AG09309 (cell line): Measurements from ENCODE around the gene FBXO15.

DNA sequence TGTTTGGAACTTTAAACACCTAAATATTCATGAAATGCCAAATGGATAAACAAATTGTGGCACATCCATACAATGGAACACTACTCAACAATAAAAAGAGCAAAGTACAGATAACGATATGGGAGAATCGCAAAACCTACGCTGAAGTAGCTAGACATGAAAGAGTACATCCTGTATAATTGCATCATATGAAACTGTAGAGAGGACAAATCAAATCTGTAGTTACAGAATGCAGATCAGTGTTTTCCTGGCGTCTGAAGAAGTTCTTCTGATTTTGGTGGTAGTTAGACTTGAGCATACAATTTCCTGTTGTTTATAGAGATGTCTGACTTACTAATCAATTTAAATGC, 394.4 kb downstream of the SOCS6 start:
- RRBS: no CpG with 5 or more reads among the region's 4 CpGs

GRCh38 chr18:72208889-72209727, 335.0 kb downstream of the CBLN2 start:
- RRBS: no CpG with 5 or more reads among the region's 60 CpGs

DNA sequence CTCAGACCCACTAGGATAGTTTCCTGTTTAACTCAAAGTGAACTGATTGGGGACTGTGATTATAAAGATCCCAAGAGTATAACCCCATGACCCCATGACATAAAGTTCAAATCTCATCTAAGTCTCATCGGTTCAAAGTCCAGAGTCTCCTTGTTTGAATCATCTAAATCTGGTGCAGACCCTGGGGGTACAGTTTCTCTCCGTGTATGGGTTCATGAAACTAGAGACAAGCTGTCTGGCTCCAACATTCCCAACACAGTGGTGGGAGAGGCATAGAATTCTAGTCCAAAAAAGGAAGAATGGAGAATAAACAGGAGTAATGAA, 95.6 kb downstream of the NETO1 start:
- RRBS: no CpG with 5 or more reads among the region's 2 CpGs

GRCh38 chr18:72868476-72869437, 970 bp upstream of the NETO1 start:
- RRBS: 4% methylated on average over 29 of the region's 94 CpGs

DNA sequence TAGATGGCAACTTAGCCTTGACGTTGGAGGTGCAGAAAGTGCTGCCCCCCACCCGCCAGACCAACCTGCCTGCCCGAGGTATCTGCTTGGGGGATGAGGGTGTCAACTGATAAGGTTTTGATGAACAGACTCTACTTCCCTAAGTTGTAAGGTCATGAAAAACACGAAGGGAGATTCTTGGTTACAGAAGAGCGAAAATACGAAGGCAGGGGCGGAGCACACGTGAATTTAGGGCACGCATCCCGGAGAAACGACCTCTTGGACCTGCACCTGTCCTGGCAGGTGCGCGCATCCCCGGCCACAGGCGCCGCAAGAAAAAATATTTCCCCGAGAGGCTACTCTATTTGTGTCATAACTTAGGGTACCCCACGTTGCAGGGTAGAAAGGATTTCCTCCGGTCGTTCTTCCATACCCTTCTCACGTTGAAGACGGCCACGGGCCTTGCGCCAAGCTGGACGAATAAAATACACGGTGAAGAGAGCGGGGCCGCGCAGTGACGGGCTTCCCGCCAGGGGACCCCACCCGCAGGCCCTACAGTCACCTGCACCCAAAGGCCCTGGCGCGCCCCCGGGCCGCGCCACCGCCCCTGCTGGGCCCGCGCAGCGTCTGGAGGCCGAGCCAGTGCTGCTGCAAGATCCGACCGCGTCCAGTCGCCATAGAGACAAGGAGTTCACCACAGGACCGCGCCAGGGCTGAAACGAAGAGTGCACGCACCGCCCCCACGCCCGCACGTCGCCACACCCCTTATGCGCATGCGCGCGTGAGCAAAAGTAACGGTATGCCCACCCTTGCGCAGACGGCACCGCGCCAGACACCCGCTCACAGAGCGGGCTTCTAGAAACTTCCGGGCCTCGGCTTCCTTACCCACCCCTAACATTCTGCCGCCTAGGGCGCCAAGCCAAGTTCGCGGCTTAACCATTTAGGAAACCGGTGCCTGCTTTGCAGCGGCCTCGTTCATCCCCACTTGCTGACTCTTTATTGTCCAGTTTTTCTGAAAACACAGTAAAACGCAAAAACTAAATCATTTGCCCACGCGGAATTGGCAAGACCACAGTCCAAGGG, at the start of gene FBXO15:
Gene FBXO15, minus strand, starts transcription at position 706 of the 1,062 bp plus-strand sequence.
- RRBS: 9% methylated on average over 15 of the region's 78 CpGs

DNA sequence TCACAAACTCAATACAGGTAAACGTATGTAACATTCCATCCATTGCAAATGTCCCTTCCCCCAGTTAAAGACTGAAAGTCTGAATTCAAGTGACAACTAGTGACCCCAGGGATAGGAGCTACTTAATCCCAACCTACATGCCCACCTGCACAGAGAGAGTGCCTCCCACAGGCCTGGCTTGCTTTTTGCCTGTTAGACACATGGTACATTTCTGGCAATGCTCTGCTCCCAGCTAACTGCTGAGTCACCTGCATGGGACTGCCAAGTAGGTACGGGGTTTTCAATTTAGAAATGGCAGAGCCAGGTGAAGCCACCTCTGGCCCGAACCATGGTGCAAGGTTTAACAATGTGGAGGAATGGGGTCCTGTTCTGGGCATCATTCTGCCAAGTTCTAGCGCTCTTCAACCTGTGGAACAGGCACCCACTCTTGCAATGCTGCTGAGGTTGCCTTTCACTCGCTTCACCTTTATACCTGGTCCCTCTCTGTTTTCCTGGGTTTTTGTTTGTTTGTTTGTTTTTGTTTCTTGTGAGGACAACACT, 60.4 kb downstream of the CYB5A start:
- RRBS: no CpG with 5 or more reads among the region's 5 CpGs

- RRBS: no CpG with 5 or more reads among the region's 5 CpGs
Measured at GRCh38 chr18:74241616-74241985, 50.2 kb downstream of the CYB5A start.

DNA sequence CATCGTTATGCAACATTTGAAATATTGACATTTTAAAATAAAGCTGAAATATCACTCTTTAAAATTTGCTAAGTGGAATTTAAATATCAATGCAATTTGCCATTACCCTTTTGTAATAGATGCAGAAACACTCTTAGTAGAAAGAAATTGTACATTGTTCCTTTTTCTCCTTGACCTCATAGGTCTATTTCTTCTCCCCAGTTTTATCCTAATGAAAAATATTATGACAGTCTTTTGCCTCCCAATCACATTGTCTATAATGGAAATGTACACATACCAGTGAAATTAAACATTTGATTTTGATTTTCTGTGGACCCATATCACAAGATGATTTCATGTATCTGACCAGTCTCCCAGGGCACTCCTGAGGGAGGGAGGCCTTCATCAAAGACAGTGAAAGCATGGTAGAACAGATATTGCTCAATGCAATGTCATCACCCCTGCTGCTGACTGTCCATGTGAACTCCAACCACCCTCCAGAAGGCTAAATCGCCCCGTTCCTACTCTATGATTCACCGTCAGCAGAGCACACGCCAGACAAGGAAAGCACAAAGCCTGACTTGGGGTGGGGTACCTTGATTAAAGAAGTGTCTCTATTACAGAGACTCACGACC, 42.7 kb downstream of the CYB5A start:
- RRBS: no CpG with 5 or more reads among the region's 6 CpGs

GRCh38 chr18:74268168-74269047, 23.4 kb downstream of the CYB5A start:
- RRBS: no CpG with 5 or more reads among the region's 13 CpGs

DNA sequence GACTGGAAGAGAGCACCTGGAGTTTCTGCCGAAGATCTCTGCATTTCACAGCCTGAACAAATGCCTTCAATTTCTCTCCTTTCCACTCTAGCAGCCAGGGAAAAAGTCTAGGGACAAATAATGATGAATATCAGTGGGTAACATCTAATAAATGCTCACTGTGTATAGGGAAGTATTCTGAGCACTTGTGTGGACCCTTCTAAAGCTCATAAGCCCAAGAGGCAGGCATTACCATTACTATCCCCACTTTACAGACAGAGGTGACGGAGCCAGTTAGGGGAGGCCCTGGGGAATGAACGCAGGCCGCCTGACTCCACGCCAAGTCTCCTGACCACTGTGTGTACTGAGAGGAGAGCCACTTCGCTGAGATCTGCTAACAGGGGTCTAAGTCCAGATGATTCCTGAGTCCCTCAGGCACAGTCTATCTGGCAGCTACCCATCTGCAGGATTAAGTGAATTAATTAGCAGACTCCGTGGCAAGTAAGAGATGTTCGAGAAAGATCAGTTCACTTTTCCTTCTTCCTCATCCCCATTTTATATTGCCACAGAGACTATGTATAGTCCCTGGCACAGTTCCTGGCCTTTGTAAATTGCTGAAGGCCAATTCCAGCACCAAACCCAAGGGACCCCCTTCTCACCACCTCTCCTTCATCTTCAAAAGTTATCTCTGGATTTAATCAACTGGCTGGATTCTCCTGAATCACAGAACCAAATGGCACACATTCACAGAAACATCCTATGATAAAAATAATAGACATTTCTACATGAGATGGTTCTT, 13.7 kb downstream of the CYB5A start:
- RRBS: no CpG with 5 or more reads among the region's 8 CpGs

- RRBS: no CpG with 5 or more reads among the region's 3 CpGs
Measured at GRCh38 chr18:74316822-74317281, 1.2 kb downstream of the C18orf63 start.

DNA sequence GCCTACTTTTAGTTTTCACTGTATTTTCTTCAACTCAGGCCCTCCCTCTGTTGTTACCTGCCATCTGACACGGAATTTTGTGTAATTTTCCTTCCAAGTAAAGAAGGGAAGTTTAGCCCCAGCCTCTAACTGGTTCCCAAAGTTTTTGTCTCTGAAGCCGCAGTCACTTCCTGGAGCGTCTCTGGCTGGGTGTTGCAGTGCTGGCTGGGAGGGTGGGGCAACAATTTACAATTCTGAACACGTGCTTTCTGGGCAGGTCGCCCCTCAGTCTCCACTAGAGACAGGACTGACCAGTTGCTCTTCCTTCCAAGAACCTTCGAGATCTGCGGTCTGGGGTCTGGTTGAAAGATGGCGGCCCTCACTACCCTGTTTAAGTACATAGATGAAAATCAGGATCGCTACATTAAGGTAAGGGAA, 3.5 kb downstream of the CNDP2 start:
- RRBS: no CpG with 5 or more reads among the region's 9 CpGs

DNA sequence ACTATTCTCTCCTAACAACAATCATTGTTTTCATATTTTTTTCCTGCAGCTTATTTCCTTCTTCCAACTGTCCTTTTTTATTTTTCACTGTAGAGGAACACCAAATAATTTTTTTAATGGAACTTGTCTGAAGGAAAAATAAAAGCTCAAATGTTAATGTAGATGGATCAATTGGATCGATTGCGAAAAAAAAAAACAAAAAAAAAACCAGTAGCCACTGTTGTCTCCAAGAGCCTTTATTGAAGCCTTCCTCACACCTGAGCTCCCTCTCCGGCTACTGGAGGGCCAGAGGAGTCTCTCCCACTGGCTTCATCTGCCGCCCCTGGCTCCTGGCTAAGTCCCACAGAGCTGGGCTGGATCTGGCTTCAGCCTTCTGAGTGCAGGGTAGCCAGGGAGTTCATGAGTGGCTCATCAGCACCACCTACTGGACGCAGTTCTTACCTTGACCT, 17.4 kb downstream of the CNDP1 start:
- RRBS: no CpG with 5 or more reads among the region's 5 CpGs

DNA sequence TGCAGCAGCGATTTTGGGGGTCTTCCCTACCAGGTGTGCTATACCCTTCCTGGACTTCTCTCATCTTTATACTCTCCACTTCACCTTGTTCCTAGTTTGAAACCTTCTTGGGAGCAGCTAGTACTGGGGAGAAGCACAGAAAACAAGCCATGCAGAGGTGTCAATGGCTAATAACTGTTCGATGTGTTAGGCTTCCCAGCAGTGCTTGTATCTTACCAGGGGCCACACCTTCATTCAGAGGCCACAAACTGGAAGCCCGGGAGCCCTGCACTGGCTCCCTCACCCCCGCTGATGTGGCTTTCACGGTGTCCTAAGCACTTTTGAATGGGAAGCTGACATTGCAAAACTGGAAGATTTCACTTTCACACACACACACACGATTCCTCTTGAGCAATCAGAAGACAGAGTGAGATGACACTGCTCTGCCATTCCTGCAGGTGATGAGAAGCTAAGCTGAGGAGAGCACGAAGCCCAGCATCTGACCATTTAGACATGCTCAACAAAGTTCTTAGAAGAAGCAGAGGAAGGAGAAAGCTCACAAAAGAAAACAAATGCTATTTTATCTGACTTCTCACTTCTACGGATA, 8.7 kb upstream of the ZNF407 start:
- RRBS: no CpG with 5 or more reads among the region's 8 CpGs

GRCh38 chr18:74861954-74862493, 264.4 kb downstream of the ZNF407 start:
- RRBS: no CpG with 5 or more reads among the region's 4 CpGs

- RRBS: 2% methylated on average over 31 of the region's 75 CpGs
Measured at GRCh38 chr18:75207880-75208797, 800 bp downstream of the PTGR3 start.

DNA sequence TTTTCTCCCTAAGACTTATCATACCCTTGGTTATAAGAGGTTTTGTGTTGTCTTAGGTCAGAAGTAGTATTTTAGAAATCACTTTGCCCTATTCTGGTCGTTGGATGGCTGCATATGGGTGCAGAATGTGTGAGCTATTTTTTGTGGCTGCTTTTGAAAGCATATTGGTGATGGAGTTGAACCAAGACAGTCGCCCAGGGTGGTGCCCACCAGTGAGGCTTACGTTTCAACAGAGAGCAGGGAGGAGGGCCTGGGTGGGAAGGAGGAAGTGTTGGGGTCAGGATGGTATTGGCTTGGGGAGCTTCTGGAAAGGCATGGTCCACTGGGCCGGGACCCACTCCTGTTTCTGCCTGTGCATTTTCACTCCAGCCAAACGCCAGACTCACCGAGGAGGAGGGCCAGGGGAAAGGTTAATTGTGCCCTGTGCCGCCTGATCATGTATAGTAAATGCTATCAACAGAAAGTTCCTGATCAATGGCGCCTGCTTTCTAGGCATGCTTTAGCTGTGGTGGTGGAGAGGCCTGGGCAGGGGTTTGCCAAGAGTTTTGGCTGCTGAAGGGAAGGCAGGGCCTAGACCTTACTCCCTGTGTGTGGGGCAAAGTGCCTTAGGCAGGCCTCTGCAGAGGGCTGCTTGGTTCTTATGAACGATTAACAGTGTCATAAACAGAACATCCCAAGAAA, 6.1 kb downstream of the TSHZ1 start:
- RRBS: no CpG with 5 or more reads among the region's 9 CpGs

DNA sequence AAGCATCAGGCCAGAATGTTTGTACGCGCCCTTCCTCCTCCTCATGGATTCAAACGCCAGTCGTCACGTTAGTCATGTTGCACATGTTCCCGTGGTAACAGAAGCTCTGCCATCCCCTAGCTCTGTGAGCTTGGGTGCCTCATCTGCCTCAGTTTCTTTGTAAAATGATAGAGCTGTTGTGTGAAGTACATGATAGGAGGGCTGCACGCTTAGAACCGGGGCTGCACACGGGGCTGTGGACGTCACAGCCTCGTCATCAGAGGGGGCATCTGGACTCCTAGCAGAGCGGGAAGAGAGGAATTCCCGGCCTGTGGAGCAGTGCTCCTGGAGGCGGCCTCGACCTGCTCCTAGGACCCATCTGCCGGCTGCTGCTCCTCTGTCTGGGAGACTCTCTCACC, 47.1 kb downstream of the TSHZ1 start:
- RRBS: 94% methylated on average over 8 of the region's 16 CpGs

- RRBS: 100% methylated on average over 2 of the region's 16 CpGs
Measured at GRCh38 chr18:76367260-76367904, 127.7 kb downstream of the ZNF516 start.

- RRBS: 10% methylated on average over 1 of the region's 26 CpGs
Measured at GRCh38 chr18:76411761-76412894, 82.9 kb downstream of the ZNF516 start.